ENCODE results near the genes METTL25 and C12orf50.

GRCh38 chr12:81080374-81080966 is 2.6 kb downstream of the ACSS3 start:
- RRBS = no CpG with 5 or more reads among the region's 4 CpGs

DNA sequence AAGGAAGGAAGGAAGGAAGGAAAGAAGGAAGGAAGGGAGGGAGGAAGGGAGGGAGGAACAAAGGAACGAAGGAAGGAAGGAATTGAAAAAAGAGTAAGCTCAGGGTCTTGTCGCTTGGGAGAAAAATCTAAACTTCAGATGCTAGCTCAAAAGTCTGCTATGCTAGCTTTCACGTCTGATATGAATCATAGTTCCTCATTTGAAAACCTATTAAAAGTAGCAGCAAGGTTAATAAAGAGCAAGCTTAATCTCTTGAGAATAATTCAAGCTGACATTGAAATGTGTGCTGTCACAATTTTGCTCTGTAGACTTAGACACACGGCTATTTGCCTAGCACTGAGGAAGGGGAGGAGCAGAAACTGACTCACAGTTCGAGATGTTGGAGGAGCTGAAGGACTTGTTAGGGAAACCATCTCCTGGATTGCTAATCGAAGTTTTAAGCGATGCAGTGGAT is 216.6 kb downstream of the ACSS3 start:
- RRBS = no CpG with 5 or more reads among the region's 7 CpGs

DNA sequence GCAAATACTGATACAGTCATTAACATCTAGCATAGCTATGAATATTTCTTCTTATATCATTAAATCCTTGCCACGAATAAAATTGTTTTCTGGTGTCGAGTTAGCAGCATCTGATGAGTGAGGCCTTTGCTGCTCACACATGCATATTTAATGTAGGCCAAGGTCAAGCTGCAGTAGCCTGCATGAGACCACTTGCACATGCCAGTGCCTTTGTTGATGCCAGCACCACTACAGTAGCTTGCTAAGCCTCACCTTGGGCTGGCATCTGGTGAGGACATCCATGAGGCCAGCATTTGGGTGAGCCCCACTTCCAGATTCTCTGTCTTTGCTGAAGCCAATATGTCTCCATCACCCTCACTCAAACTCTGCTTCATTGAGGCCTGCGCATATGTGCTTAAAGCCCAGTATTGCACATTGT is 8.1 kb downstream of the CCDC59 start:
- RRBS = no CpG with 5 or more reads among the region's 3 CpGs

DNA sequence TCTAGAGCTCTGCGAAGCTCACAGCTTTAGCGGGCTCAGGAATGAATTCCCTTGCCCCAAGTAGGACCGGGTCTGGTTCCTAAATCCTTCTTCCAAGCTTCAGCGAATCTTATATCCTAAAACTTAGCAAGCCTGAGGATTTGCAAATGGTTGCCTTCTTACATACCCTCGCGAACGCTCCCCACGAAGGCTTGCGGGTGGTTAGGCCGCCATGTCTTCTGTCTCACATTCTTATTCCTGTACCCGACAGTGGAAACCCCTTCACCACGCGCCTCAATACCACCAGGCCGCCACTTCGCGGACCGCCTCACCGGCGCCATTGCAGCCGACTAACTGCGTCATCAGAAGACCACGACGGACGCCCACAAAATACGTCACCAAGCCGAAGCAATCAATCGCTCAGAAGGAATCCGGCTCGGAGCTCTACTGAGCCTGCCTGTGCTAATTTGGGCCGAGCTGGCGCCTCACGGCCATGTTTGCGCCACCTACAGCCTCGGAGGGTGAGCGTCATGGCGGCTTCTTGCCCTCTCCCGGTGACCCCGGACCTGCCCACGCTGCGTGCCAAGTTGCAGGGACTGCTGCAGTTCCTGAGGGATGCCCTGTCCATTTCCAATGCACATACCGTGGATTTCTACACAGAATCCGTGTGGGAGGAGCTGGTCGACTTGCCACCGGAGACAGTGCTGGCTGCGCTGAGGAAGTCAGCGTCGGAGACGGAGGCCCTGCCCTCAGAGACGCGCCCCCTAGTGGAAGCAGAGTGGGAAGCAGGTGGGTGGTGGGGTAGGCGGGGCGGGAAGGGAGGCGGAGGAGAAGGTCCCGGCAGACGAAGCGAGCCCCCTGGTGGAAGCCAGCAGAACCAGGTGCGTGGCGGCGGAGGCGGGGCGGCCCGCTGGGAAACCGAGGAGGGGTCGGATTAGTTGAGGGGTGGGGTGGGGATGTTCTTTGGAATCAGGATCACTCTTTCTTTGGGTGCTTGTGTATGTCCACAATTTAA is at the start of gene METTL25:
Gene METTL25 (plus strand): TSS at position 473 of the 994 bp plus-strand sequence.
- RRBS = 1% methylated on average over 7 of the region's 64 CpGs

GRCh38 chr12:84912953-84913115 is 235 bp upstream of the SLC6A15 start:
- RRBS = no CpG with 5 or more reads among the region's 11 CpGs

DNA sequence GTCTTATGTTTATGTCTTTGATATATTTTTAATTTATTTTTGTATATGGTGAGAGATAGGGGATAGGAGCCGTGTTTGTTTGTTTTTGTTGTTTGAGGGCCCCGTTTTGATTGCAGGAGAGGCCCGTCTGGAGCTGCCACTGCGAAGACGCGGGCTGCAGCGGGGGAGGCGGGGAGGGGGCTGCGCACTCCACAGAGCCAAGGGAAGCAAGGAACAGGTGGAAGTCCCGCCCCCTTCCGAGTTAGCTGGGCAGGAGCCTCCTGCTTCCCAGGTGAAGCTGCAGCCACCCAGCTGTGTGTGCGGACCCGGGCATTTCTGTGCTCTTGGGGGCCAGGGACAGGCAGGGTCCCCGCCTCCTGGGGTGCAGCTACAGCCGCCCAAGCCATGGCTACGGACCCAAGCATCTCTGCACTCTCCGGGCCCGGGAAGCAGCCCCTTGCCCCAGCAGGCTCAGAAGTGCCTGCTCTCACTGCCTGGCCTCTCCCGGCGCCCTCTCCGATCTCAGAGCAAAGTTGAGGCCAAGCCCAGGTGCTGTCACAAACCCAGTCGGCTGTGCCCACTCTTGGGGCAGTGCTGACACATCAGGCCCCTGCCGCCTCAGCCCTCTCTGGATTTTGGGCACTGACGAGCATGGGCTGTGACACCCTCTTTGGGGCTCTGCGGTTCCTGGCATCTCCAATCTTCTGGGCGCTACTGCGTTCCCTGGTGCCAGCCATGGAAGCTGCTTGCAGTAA is 8.3 kb upstream of the MGAT4C start:
- RRBS = 55% methylated on average over 3 of the region's 27 CpGs

DNA sequence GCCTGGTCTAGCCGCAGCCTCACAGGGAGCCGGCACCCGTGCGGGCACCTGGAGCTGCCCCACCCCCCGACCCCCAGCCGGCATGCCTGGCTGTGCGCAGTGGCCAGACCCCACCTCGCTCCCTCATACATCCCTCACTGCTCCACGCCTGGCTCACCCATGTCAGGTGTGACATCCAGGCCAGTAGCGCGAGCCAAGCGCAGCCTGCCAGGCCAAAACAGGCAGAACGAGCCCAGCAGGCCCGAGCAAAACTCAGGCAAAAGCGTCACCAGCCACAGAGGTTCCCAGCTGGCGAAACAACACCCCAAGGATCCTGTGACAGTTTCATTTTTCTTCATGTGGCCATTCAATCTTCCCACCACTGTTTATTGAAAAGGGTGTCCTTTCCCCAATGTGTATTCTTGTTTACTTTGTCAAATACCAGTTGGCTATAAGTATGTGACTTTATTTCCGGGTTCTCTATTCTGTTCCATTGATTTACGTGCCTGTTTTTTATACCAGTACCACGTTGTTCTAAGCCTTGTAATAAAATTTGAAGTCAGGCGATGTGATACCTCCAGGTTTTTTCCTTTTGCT is 8.9 kb upstream of the MGAT4C start:
- RRBS = 9% methylated on average over 5 of the region's 20 CpGs

- RRBS = no CpG with 5 or more reads among the region's 15 CpGs
Observed at GRCh38 chr12:87784462-87784752, 244.8 kb downstream of the C12orf50 start.

- RRBS = no CpG with 5 or more reads among the region's 3 CpGs
Observed at GRCh38 chr12:88029270-88029611, at the start of gene C12orf50. Gene C12orf50, minus strand, starts transcription at chr12:88029401.

- RRBS = no CpG with 5 or more reads among the region's 2 CpGs
Observed at GRCh38 chr12:88925840-88926039, 345.5 kb upstream of the KITLG start.

DNA sequence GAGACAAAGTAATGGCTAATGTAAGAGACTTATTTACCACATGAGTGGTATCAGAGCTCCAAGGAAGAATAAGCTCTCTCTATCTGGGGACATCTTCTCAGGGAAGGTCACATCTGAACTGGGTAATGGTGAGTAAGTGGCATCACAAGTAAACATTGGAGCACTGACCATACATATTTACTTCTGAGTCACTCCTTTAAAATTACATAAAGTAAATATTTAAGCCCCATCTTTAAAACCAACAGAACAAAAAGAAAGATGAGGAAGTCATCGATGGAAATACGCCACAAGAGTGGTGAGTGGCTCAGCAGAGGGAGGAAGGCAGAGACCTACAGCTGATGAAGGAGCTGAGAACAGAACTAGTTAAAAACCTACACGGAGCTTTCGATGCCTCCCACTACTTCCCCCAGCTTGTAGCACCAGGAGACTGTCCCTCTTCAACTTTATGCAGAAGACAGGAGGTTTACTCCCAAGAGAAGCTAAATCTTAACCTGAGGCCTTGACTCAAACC is 159.8 kb downstream of the DUSP6 start:
- RRBS = no CpG with 5 or more reads among the region's 4 CpGs

DNA sequence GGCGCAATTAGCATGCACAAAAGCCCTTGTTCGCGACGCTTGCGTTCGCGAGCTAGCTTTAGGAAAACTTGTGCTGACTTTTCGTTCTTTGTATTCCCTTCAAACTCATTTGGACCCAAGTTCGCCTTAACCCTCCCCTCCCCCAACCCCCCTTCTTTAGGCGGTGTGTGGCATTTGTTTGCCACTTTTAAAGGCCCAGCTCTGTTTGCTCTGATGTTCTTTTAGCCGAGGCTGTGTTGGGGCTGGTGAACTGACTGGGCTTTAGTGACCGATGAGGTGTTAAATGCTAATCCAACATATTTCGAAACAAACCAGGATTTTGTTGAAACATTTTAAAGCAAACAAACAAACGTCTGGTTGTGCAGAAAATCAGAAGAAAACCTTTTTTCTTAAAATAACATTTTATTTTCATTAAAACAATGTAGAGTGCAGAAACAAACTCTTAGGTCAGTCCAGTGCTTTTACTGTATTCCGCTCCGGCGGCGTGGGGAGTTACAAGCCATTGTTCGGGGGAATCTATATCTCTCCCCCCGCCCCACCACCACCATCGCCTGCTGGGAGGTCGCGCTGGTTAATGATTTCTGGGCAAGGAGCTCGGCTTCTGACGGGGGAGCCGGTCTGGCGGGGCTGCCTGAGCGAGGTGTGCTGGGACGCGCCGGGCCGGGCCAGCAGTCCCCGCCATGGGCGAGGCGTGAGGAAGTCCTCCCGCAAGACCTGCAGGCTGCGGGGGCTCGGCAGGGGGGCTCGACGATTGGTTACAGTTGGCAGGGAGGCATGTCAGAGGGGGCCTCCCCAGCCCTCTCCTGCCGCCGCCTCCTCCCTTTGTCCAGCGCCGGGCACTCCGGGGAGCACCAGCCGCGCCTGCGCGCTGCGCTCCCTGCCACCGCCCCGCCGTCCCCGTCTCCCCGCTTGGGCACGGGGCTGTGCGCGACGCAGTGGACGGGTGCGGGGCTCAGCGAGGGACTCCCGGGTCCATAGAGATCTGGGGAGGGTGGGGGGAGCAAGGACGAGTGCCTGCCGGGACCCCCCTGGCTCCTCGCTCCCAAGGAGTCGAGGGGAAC is 862 bp upstream of the DUSP6 start:
- RRBS = 1% methylated on average over 9 of the region's 67 CpGs

DNA sequence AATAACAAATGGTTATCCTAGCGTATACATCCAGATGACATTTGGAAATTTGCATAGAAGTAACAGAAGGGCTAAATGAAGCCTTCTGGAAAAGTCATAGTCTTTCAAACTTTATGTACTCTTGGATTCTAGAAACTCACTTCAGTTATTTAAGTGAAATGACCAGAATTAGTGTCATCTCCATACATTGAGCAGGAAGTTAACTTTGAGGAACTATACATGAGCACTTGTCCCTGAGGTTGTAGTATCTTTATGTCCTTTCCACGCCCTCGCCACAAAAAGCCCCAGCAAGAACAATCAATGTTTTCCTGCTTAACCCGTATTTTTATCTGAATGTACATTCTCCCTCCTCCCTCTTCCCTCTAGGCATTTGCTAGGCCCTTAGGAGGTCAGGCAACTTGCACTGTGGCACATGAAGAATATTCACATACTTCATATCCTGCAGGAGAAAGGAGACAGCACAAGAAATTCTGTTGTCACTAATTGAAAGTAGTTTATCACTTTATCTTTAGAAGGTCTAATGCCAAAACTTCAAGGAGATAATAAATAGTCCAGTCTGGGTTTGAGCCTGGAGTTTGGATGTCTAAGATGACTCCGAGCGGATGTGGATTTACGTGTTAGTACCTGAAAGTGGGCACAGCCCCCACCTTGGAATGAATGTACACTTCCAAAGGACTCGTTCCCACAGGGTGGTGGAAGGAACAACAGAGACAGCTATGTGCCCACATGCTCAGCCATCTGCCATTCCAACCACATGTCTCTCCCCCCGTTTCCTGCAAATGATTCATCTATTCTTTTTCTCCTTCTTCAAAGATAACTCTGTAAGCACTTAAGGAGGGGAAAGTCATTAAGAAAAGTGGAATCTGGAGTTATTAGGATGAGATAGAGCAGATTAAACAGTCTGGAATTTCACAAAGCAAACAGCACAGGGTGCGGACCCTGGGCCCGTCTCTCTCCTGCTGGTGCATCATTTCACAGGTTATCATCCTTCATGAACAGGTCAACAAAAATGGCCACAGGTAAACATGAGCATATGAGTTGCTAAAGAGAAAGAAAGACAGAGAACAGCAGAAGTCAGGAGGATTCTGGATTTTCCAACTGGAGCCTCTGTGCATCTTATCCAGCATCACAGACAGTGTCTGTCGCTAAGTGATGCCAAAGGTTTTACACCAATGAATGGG is 18.4 kb upstream of the DUSP6 start:
- RRBS = no CpG with 5 or more reads among the region's 12 CpGs

DNA sequence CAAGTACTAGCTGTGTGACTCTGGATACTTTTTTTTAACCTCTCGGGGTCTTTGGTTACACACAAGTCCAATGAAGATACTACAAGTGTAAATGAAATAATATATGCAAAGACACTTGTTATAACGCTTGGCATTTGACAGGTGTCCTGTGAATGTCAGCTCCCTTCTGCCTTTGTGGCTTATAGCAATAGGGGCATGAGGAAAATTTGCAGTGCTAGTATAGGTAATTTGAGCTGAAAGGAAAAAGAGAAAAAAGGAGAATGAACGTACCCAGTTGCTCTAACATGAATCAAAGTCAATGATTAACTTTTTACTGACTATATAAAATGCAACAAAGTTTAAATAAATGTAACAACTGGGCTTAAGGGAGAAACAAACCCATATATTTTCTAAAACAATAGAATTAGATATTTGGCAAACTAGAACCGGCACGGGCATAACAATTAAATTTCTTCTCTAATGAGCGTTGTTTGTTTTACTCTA is 25.6 kb upstream of the DUSP6 start:
- RRBS = no CpG with 5 or more reads among the region's 6 CpGs

DNA sequence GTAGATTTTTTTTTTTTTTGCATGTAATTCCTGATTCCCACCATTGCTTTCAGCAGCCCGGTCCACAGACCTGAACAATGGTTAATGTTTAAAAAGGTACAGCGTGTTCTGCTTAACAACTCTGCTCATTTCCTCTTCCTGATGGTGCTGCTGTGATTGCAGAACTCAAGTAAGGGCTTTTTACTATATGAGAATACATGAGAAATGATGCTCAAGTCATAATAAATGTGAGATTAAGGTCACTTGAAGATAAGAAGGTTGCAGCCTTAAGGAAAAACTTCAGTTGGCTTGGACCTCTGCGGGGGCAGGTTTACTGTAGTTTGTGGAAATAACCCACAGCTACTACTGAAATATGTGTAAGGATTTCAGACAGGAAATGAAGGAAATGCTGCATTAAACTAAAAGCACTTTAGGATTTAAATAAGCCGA is 37.9 kb upstream of the DUSP6 start:
- RRBS = no CpG with 5 or more reads among the region's 4 CpGs

DNA sequence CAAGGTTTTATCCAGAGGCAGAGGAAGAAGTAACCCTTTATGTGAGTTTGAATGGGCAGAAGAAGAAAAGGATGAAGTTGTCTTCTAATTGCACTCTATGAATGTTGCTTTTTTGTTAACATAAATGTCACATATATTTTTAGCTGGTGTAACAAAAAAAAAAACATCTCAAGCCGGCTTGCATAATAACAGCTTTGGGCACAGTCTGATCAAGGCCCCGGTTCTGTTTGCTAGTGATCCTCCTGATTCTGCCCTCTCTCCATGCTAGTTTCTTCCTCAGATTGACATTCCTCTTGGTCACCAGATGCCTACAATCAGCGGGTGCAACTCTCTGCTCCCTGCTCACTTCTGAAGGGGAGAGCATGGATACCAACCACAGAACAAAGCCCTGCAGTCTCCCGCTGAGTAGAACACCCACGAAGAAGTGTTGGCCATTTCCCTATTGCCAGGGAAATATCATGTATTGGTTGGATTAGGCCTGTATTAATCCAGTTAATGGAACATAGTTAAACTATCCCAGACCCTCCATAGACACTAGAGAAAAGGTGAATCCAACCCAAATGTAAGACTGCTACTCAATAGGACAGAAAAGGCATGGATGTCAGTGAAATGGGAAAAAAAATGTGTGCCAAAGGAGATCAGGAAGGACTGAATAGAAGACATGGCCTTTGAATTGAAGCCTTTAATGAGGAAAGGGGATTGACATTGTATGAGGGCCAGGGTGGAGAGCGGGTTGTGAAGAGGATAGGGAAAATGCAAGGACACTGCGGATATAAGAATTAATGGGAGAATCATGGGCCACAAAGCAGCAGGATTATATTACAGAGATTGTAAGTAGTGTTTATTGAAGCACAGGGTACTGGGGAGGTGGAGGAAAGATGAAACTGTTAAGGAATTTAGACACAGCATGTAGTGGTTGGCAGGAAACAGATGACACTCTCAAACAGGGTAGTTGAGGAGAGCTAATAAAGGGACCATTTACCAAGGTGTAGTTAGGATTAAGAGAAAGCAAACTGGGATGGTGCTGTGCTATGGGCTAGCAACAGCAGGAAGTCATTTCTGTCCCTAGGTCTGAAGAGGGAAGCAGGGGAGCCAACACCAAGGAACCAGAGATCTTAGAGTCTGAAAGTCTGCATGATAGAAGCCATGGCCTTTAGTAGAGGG is 16.2 kb upstream of the POC1B start:
- RRBS = no CpG with 5 or more reads among the region's 7 CpGs

GRCh38 chr12:89880760-89881039 is 172.1 kb upstream of the ATP2B1 start:
- RRBS = no CpG with 5 or more reads among the region's 4 CpGs

DNA sequence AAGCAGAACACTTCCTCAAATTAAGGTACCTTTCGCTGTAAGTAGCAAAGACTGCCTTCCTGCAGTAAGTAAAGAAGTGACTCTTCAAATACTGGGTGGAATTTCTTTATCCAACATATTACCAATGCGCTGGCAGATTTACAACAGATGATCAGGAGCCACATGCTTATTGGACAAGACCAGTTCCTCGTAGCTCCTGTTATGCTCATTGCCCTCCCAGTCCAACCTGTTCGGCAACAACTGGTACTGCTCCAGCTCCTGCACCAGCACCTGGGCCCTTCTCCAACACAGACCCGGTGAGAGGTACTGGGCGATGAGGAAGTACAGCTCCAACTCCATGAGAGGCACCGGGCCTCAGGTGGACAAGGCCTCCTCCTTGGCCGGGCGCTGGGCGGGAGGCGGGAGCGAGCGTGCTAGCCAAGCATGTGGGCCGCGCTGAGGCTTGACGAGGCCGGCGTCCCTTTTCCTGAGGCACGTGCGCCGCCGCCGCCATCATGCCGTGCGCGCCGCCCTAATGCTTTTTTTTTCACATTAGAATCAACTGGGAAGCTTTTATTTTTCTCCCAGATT is 210.8 kb upstream of the ATP2B1 start:
- RRBS = 89% methylated on average over 4 of the region's 27 CpGs

GRCh38 chr12:89949662-89950350 is 241.2 kb upstream of the ATP2B1 start:
- RRBS = no CpG with 5 or more reads among the region's 4 CpGs

DNA sequence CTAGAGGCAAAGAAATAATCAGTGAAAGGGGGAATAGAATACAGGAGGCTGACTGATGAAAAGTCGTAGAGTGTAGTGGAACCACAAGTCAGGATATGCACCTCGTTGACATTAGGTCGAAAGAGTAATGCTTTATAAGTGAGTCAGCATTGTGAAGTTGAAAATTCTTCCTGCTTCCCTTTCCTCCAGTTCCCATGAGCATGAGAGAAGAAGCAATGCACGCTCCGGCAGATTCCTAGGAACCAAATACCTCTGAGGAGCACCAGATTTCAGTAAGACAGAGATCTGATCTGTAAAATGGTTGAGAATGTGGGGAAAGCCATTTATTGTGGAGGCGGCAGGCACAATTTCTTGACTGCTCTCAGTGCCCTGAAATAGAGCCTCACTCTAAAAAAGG is 16.5 kb downstream of the CCER1 start:
- RRBS = no CpG with 5 or more reads among the region's 6 CpGs